Cardiac ventricle fibroblast (primary cell): Measurements from ENCODE around the gene APBB1IP.

DNA sequence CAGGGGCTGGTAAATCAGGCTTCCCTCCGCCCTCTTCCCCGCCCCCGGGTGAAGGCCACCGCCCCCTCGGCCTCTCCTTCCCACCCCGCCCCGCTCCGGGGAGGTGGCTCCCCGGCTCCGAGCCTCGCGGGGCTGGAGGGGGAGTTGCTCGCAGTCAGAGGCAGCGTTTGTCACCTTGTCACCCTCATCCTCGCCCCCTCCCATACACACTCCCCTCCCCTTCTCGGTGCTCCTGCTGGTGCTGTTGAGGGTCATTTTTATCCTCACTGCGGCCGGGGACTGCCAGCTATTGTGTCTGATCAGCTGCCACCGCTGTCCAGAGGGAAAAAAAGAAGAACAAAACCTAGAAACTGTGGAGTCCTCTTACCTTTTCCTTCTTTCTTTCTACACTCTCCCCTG is 1.1 kb upstream of the ARHGAP21 start:
- RAMPAGE, long total RNA, result no peak

GRCh38 chr10:24790409-24791186 is 66.9 kb upstream of the ARHGAP21 start:
- RAMPAGE, long total RNA, result no peak

DNA sequence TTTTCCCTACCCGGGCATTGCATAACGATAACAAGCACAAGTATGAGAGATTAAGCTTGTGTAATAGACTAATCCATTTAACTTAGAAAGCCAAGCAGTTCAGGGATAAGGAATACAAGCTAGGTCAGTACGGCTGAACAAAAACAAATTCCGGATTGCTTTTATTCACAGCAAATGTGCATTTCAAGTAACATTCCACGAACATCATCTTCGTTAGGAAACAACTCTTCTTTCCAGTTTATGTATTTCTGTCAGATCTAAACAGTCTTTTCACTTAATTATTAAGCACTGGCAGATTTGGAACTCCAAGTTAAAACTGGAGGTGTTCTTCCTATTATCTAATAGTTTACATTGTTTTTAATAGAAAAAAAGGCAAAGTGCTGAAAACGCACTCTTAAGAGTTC is 81.2 kb downstream of the PRTFDC1 start:
- RAMPAGE, long total RNA, result no peak

- RAMPAGE, long total RNA, result no peak
Observed at GRCh38 chr10:24871561-24872668, 80.5 kb downstream of the PRTFDC1 start.

DNA sequence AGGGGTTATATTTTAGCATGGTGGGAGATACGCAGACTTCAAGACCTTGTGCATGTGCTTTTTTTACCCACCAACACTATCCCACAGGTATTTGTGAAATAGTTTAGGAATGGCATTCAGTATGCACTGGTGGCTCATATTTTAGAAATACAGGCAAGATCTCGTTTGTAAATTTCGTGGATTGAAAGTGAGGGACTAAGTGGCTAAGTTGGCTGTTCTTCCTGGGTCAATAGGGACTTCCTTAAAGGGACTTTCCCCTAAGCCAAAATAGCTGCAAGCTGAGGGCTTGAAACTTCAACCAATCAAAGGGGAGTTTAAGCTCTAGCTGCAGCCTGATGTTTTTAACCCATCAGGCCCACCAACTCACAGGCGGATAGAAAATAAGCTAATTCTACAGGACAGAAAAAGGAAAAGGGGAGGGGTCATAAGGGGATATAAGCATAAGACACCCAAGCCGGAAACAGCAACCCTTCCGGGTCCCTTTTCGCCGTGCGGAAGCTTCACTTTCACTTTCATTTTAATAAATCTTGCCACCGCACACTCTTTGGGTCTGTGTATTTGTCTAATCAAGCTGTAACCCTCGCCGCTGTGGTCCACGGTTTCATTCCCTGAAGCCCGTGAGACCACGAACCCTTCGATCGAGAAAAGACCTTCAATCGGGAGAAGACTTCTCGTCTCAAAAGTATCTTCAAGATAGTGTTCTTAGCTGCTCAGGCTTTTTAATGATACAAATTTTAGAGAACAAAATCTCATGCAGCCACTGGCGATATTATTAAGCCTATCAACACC is 291.1 kb downstream of the GPR158 start:
- RAMPAGE, long total RNA, result no peak

- RAMPAGE, long total RNA, result start-site peak on the plus strand at chr10:26438323-26438364, 64 and 13 reads in 2 replicates
Observed at GRCh38 chr10:26437380-26438501, at the start of gene APBB1IP. TSS of gene APBB1IP (plus strand) at chr10:26438341.

DNA sequence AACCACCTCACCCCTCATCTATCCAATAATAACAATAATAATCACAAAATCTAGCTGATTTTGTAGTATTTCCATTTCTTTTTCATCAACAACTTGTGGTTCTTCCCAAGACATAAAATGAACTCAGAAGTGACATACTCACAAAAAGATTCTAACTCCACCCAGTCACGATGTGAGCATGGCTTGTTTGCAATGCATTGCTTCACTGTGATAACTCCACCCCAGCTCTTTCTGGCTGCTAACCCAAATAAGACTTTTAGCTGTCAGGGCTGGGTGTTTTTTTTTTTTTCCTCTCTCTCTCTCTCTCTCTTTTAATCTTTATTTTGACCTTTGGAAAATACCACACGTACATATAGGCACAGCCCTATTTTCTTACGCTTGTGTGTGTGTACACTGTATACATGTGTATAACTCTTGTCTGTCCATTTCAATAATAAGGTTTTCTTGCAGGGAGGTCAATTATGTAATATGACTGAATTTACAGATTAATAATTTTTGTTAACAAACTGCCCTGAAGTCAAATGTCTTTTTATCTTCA is 48.9 kb downstream of the APBB1IP start:
- RAMPAGE, long total RNA, result no peak

DNA sequence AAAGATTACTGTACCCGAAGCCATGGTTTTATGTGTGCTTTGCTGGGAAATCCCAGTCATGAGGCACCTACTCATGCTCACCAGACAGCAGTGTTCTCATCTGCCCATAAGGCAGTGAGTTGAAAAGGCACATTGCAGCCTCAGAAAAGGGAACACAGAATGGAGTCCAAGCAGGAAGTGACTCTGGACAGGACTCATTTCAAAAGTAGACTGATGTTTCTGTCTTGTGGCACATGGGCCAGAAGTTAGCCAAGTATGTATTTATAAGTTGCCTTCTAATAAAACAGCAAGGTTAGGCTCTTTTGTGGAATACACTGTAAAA is 40.2 kb downstream of the PDSS1 start:
- RAMPAGE, long total RNA, result no peak

DNA sequence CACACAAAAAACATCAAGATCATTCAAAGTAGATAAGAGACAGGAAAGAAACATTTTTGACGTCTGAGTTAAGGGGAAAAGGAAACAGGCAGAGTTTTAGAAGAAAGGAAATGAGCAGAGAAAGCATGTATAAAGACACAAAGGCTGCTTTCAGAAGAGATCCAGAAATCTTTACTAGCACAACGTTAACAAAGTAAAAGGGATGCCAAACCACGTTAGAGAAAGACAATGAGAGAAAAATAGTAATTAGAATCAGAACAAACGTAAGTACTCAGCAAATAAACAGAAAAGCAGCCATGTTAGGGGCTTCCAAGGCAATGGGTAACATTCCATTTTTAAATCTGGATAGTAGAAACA is 76.8 kb downstream of the ANKRD26 start:
- RAMPAGE, long total RNA, result no peak

DNA sequence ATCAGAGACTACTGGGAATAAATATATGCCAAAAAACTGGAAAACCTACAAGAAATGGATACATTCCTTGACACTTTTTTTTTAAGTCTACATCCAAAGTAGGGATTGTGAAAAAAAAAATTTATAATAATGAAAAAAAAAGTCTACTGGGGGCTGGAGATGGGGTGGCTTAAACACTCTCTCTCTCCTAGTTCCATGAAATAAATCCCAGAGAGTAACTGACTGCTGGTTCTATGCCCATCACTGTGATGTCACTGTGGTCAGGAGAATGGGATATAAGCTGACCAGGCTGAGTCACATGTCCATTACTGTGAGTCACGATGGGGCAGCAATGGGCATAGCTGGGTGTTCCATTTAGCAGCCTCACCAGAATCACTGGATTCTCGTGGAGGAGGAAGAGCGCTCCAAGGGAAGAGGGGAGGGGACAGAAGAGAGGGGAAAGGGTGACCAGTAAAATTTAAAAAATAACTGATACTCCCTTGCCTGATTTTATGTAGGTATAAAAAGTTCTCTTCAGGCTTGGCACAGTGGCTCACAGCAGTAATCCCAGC is 37.1 kb downstream of the MASTL start:
- RAMPAGE, long total RNA, result no peak

DNA sequence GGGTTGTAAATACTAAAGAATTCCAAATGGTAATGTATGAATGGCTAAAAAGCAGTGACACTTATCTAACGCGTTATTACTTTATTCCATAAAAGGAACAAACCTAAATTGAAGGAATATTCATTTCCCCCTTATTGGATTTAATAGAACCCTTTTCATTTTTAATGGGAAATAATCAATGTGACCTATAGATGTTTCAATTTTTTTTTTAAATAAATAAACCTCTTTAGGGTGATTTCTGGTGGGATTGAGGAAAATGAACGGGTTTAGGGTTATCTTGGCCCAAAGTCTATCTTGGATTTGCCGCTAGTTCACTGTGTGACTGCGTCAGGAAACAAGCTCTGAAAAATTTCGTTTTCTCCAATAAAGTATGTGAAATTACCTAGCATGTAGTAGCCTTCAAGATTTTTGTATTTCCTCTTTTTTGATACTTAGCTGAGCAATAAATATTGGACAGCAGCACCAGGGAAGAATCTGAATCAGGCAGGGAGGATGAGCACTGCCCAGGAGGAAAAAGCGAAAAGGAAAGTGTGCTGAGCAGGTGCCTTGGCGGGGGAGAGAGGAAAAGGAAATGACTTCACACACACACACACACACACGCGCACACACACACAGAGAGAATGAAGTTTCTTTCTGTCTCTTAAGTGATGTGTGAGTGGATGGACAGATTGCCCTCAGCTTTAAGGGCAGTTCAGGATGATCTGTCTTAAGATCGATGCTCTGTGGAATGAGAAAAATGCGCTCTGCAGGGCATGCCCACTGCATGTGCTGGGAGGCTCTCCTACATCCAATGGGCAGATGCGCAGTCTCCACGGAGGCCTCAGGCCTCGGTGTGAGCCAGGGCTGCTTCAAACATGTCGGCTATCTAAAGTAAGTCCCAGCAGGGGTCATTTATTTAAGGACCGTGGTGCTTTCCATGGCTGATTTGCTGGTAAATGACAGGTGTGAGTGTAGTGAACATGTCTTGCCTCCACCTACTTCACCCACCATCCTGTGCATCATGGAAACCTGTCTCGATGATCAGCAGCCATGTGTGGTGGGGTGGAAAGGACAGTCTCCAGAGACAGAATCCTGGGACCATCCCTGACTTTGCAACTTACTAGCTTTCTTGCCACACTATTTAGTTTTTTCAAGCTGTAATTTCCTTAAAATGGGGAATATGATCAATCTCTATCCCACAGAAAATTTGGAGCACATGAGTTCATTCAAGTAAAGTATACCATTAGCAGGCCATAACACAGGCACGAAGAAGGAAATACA is 2.3 kb upstream of the ACBD5 start:
- RAMPAGE, long total RNA, result no peak

GRCh38 chr10:27327328-27327694 is 86.7 kb upstream of the ACBD5 start:
- RAMPAGE, long total RNA, result no peak

- RAMPAGE, long total RNA, result no peak
Observed at GRCh38 chr10:27354720-27355042, 114.1 kb upstream of the ACBD5 start.

- RAMPAGE, long total RNA, result no peak
Observed at GRCh38 chr10:27505176-27505406, 987 bp downstream of the RAB18 start.

GRCh38 chr10:27536790-27537361 is 32.8 kb downstream of the RAB18 start:
- RAMPAGE, long total RNA, result no peak

GRCh38 chr10:27743763-27744066 is 1.9 kb downstream of the MKX start:
- RAMPAGE, long total RNA, result no peak

- RAMPAGE, long total RNA, result no peak
Observed at GRCh38 chr10:27744366-27745348, 962 bp downstream of the MKX start.

- RAMPAGE, long total RNA, result no peak
Observed at GRCh38 chr10:28333979-28334696, 31.3 kb upstream of the MPP7 start.

DNA sequence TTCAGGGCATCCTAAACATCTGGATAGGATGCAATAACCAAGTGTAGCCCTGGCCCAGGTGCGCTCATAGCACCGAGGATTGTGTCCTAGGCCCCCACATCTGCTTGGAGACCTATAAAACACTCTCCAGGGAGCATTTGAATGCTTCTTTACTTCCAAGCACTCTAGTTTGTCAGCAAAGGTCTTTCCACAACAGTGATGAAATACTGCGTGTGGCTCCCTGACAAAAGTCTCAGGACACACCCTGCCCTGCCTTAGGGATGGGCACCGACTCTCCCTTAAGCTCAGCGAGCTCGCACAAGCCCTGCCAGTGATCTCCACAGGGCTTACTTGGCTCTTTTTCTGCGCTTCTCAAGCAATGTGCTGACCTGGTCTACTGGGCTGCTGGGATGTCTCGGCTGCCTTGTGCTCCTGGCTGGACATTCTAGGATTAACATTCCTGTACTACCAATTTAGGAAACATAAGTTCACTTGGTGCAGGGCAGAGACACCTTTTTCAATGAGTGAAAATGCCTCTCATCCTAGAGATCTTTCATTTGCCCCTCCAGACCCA is 84.3 kb upstream of the MPP7 start:
- RAMPAGE, long total RNA, result no peak

- RAMPAGE, long total RNA, result no peak
Observed at GRCh38 chr10:28432229-28432465, 100.8 kb upstream of the WAC start.